Vagina (tissue), 1 donor: Measurements from ENCODE around the genes CTSD, PRR33 and TSPAN32.

DNA sequence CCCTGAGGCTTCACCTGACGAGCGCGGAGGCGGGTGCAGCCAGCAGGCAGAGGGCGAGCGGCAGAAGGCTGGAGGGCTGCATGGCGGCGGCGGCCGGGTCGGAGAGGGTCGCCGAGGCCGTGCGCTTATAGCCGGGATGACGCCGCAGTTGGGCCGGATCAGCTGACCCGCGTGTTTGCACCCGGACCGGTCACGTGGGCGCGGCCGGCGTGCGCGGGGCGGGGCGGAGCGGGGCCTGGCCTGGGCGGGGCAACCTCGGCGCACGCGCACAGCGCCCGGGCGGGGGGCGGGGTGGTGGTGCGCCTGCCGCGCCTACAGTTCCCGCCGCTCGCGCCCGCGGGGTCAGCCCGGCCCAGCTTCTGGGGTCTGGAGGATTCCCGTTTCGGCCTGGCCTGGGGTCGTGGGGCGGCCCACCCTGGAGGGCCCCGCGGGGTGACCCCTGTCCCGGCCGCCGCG is at the start of gene CTSD:
TSS of gene CTSD (minus strand) at position 150 of the 456 bp plus-strand sequence.
- PRO-cap, result bidirectional peak, plus-strand start at position 269 of the sequence, minus-strand start at position 150 of the sequence
- RAMPAGE, long total RNA, result start-site peak on the minus strand centred at position 143 of the sequence, 82 bp wide, 260 reads

GRCh38 chr11:1786291-1786467 is 22.5 kb upstream of the CTSD start:
- PRO-cap, result no peak
- RAMPAGE, long total RNA, result no peak

DNA sequence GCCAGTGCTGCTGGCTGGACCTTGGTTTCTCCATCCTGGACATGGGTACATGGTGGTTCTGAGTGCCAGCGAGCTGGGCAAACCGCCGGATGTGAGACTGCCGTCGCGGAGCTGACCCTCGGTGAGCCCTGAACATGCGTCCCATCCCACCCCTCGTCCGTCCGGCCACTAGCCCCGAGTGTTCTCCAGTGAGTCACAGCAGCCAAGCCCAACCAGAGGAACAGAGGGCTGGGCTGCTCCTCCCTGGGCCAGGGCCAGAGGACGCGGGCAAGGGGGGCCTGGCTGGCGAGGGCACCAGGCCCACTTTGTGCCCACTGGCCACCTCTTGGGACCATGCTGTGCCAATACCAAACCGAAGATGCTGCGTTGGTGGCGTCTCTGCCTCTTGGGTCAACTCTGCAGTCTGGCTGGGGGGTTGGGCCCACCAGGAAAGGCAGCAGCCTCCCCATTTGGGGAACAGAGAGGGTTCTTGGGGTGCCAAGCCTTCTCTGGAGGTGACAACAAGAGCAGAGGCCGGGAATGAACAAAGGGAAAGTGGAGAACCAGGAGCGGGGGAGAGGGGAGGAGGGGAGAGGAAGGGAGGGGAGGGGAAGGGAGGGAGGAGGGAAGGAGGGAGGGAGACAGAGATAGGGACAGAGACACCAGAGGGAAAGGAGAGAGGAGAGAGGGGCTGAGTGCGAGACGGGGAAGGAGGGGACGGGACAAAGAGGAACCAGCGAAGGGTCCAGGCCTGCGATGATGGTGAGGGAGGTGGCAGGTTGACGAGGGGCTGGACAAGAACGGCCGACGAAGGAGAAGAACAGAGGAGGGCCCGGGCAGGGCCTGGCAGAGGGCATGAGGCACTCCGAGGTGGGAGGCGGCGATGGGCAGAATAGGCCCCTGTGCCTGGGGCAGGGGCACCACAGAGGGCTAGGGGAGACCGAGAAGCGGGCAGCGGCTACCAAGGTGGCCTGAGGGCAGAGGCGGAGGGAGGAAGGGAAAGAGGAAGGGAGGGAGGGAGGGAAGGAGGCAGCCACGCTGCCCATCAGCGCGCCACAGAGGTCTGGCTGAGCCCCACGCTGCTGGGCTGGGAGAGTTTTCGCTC is 11.0 kb downstream of the LSP1 start:
- PRO-cap, result bidirectional peak, plus-strand start at position 257 of the sequence, minus-strand start at position 170 of the sequence; unidirectional peak, plus-strand start at position 607 of the sequence; unidirectional peak, plus-strand start at position 1,037 of the sequence
- RAMPAGE, long total RNA, result no peak

GRCh38 chr11:1864578-1865303 is 11.9 kb downstream of the LSP1 start:
- PRO-cap, result no peak
- RAMPAGE, long total RNA, result no peak

GRCh38 chr11:1891661-1892595 is at the start of gene PRR33:
PRR33 (minus strand) TSS chr11:1891895.
- PRO-cap, result no peak
- RAMPAGE, long total RNA, result no peak

- PRO-cap, result no peak
- RAMPAGE, long total RNA, result no peak
Measured at GRCh38 chr11:1896828-1897495, 5.3 kb upstream of the PRR33 start.

GRCh38 chr11:1994029-1994440 is 46.9 kb downstream of the MRPL23 start:
- PRO-cap, result no peak
- RAMPAGE, long total RNA, result no peak

DNA sequence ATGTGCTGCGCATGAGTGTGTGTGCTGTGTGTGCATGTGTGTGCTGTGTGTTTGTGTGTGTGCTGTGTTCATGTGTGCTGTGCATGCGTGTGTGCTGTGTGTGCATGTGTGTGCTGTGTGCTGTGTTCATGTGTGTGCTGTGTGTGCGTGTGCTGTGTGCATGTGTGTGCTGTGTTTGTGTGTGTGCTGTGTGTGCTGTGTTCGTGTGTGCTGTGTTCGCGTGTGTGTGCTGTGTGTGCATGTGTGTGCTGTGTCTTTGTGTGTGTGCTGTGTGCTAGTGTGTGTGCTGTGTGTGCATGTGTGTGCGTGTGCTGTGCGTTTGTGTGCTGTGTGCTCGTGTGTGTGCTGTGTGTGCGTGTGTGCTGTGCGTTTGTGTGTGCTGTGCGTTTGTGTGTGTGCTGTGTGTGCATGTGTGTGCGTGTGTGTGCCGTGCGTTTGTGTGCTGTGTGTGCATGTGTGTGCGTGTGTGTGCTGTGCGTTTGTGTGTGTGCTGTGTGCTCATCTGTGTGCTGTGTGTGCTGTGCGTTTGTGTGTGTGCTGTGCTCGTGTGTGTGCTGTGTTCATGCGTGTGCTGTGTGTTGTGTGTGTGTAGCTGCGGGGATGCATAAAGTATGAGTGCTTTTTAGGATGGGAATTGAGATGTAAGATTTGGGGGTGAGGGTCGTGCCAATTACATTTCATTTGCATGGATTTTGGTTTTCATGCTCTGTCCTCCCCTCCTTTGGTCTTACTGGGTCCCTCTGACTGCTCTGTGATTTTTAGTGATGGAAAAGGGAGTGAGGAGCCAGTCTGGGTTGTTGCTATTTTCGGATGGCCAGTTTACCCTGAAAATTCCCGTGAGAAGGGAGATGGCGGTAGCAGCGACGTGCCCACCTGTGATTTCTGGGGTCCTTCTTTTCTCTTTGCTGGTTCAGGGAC is 7.4 kb downstream of the IGF2 start:
- PRO-cap, result no peak
- RAMPAGE, long total RNA, result start-site peak on the minus strand centred at position 478 of the sequence, 52 bp wide, 210 reads; start-site peak on the minus strand centred at position 638 of the sequence, 96 bp wide, 81 reads

- PRO-cap, result no peak
- RAMPAGE, long total RNA, result no peak
Measured at GRCh38 chr11:2133949-2134335, 5.2 kb downstream of the IGF2 start.

DNA sequence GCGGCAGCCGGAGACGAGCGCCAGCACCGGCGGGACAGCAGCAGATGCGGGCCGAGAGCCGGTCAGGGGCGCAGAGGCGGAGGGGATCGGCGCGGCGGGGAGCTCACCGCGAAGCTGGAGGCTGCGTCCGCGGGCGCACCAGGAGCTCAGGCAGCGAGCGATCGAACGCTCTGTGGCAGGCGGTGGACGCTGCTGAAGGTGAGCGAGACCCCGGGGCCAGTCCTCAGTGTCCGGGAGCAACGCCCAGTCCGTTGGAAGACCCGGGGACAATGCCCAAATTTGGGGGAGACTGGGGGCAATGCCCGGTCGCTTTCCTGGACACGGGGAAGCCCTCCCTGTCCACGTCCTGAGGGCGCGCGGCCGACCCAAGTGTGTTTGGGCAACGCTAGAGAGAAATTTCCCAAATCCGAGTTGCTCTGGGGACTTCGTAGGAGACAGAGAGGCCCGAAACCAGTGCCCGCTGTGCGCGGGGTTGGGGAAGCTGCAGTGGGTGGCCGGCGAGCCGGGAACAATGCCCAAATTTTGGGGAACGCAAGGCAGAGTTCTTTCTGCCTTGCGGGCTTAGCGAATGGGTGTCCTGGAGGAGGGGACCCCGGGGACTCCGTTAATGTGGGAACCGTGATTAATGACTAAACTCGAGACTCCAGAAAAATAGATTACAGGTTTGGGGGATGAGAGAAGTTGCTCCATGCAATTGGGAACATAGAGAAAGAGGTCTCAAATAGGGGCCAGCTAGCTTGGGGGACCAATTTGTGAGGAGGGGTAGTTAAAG is 1.7 kb upstream of the IGF2 start:
- PRO-cap, result no peak
- RAMPAGE, long total RNA, result no peak

GRCh38 chr11:2267644-2268414 is 2.6 kb downstream of the ASCL2 start:
- PRO-cap, result no peak
- RAMPAGE, long total RNA, result no peak

GRCh38 chr11:2301707-2302822 is at the start of gene TSPAN32:
TSPAN32 (plus strand) TSS chr11:2302013.
- PRO-cap, result no peak
- RAMPAGE, long total RNA, result start-site peak on the minus strand at chr11:2301879-2301919, 7 reads

DNA sequence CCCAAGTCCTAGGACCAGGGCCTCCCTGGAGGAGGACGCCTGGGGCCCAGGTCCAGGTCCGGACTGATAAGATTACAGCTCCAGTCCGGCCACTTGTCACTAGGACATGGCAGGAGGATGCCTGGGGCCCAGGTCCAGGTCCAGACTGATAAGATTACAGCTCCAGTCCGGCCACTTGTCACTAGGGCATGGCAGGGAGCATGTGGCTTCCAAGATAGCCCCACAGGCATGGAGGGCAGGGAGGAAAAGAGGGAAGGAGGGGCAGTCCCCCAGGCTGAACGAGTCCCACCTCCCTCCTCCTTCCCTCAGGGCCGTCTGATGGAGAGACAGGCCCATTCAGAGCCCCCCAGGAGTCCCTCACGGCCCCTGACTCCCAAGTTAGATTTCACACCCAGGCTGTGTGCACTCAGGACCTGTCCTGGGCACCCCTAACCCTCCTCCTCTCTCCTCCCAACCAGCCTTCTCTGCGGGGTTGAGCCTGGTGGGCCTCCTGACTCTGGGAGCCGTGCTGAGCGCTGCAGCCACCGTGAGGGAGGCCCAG is 1.9 kb downstream of the TSPAN32 start:
- PRO-cap, result no peak
- RAMPAGE, long total RNA, result no peak

GRCh38 chr11:2307030-2307340 is 5.2 kb downstream of the TSPAN32 start:
- PRO-cap, result unidirectional peak, plus-strand start at chr11:2307094
- RAMPAGE, long total RNA, result no peak

DNA sequence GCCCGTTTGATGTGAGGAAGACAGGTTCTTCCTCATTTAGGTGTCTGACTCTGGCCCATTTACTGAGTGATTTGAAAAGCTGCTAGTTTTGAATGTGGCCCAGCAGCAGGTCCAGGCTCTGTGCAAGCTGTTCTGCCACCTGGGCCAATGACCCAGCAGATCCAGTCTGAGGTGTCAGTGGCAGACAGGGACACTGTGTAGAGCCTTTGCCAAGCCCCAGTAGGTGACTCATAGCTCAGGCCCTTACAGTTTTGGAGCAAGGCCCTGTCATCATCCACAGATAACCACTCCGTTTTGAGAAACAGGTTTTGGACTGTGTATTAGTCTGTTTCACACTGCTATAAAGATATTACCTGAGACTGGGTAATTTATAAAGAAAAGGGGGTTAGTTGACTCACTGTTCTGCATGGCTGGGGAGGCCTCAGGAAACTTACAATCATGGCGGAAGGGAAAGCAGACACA is 23.9 kb downstream of the TSPAN32 start:
- PRO-cap, result no peak
- RAMPAGE, long total RNA, result no peak

DNA sequence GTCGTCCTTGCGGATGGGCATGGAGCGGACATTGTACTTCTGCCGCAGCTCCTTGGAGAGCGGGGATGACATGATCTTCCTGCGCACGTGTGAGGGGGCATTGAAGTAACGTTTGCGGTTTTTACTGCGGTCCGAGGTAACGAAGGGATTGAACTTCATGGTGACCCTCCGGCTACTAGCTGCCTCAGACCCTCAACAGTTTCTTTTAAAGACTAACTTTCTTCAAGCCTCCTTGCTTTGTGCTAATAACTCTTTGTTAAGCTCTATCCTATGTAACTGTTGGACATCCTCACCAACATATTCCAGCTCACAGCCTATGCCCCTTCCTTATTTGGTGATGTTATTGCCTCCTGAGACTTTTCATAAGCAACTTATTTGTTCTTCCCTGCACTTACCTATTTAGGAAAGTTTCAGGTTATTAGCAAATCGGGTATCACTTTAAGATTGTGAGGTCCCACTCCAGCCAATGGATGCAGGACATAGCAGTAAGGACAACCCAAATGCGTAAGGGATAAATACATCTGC is 33.8 kb downstream of the TSPAN32 start:
- PRO-cap, result no peak
- RAMPAGE, long total RNA, result no peak

DNA sequence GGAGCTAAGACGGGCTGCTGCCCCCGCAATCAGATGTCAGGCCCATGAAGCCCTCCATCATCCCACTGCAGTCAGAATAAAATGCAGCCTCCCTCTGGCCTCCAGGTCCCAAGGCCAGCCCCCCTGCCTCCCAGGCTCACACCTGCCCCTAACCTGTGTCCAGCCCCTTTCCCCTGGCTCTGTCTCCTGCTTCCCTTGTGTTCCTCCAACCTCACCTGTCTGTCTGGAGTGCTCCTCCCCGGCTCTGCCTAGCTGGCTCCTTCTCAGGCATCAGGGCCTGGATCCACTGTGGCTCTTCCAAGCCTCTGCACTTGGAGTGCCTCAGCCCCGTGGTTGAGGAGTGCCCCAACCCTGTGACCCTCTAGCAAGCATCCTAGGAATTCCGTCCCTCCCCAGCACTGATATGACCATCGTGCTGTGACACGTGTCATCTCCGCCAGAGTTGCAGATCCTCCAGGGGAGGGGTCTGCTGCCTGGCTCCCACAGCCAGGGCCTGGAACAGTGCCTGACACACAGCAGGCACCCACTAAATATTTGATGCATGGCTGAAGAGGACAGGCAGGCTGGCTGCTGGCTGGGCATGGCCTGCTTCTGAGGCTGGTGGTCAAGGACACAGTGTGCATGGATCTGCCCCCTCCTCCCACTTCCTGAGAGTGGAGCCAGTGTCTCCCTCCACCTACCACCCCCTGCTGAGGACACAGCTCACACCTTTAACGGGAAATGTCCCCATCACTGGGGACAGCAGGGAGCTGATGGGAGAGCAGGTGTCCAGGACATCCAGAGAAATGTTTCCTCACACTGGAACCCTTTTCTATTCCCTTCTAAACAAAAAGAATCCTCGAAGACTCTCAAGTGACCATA is 1.8 kb upstream of the CD81 start:
- PRO-cap, result no peak
- RAMPAGE, long total RNA, result no peak

DNA sequence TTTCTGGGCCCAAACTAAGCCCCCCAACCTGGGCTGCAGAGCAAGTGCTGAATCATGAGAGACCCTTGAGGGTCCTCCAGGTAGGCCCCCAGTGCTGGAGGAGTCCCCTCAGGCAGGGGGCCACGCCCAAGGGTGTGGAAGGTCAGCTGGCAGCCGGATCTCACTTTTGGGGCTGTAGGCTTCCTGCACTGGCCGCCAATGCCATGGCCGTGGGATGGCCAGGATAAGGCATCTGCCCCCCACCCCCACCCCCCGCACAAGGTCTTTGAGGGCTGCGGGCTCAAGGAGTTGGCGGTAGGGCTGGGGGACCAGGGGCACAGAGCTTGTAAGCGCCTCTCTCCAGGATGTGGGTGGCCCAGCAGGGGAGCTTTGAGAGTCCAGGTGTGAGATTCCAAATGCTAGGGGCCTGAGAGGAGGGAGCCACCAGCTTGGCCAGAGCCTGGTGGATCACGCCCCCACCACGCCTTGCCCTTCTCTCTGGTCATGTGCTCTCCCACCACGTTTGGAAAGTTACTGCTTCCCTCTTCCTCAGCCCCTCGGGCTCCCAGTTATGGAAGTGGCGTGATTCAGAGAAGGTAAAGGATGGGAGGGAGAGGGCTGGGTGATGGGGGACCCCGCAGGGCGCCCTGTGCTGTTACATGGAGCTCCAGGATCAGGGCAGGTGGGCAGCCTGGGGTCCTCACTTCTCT is 5.0 kb downstream of the CD81 start:
- PRO-cap, result no peak
- RAMPAGE, long total RNA, result no peak

- PRO-cap, result no peak
- RAMPAGE, long total RNA, result no peak
Measured at GRCh38 chr11:2393984-2394591, 6.5 kb upstream of the TSSC4 start.

DNA sequence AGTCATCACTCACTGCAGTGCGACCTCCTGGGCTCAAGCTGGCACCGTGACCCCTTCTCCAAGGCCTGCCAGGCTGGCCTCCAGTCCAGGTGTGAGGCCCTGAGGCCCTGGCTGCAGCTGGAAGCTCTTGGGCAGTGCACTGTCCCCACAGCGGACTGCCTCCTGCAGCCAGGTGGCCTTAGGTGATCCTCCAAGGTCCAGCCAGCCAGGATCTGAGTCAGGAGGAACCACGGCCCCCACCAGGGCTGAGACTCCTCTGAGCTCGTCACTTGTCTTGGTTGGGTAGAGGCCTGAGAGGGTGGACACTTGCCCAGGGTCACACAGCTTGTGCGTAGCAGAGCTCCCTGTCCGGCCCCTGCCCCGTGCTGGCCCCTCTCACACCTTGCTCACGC is 20.4 kb downstream of the KCNQ1 start:
- PRO-cap, result no peak
- RAMPAGE, long total RNA, result no peak